Mucosa of descending colon (tissue), 1 donor: Measurements from ENCODE around the genes SPINT1 and CHP1.

DNA sequence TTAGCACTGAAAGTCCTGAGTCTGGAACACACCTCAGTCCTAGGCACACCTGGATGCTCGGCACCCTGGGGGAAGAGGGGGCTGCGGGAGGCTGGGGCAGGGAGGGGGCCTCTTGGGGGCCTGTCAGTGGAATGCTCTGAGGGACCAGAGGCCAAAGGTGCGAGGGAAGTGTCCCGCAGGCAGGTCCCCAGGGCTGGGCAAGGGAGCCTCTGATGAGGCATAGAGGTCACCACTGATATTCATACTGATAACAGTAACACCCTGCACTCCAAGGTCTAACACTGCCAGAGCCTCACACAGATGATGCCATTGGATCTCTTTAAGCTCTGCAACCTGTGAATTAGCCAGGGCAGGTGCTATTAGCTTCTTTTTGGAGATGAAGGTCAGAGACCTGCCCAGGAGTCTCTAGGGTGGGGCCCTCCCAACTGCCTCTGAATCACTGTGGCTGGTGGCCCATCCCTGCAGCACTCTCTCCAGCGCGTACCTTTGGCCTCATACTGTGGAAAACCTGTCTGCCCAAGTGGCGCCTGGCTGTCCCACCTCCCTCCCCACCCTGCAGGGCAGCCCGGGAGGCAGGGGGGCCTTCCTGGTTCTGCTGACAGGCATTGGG lies 2.9 kb upstream of the PHGR1 start:
- PRO-cap = bidirectional peak, plus-strand start at position 434 of the sequence, minus-strand start at position 246 of the sequence

DNA sequence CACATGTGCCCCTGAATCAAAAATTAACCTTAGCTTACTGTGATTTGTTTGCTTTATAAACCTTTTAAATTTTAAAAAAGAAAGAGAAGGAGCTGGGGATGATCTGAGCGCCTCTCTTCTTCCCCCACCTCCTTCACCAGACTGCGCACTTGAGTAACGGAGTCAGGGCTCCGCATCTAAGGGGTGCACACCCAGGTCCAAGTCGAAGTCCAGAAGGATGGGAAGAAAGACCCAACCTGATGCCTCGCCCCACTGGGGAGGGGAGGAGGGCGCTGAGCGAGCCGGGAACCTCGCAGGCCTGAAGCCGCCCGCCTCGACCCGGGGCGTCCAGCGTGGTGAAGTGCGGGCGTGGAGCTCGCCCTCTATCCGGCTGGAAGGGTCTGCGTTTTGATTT lies 437 bp upstream of the DISP2 start:
- PRO-cap = bidirectional peak, plus-strand start at position 253 of the sequence, minus-strand start at position 135 of the sequence

- PRO-cap = no peak
Measured at GRCh38 chr15:40421170-40421723, 15.7 kb downstream of the IVD start.

DNA sequence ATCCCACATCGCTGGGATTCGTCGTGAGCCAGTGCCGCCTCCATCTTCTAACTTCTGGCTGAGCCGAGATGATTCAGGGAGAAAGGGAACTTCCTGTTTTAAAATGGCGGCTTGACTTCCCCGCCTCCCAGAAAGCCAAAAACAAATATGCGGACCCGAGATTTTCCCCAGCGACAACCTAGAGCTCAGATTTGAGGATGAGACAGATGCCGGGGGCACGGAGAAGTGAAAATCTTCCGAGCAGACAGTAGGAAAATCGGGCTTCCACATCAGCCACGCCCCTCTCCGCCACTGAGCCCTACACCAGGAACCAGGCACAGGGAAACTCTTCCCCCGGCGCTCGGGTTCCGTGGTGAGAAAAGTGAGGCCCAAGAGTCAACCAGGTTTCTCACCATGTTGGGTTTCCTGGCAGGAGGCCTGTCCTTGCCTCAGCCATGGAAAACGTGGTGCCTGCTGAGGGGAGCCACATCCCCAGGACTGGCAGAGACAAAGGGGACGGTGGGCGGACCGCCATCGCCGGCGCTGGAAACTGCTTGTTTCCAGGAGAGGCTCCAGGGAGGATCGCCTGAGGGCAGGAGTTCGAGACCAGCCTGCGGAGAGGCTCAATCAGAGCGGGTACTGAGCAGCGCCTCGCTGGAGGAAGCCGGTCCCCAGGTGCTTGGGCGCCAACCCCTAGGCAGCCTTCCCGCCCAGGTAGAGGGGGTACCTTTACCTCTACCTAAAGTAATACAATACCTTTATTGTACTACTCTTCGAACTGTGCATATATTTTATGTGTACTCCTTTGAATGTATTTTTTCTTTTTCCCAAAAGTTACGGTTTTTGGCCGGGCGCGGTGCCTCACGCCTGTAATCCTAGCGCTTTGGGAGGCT lies 18.9 kb downstream of the CHST14 start:
- PRO-cap = no peak

DNA sequence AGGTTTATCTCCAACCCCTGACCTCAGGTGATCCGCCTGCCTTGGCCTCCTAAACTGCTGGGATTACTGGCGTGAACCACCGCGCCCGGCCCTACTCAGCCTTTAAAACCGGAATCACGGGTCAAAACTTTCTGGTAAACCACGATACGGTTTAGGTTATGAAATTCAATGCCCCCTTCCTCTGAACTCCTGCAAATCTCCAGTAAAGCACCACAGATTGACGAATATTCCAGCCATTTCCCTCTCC lies 794 bp upstream of the RAD51 start:
- PRO-cap = no peak

- PRO-cap = no peak
Measured at GRCh38 chr15:40755938-40756114, 772 bp upstream of the RMDN3 start.

GRCh38 chr15:40843742-40844569 lies at the start of gene SPINT1:
TSS of gene SPINT1 (plus strand) at chr15:40844048.
- PRO-cap = bidirectional peak, plus-strand start at chr15:40844048, minus-strand start at chr15:40843871; bidirectional peak, plus-strand start at chr15:40844488, minus-strand start at chr15:40844408

DNA sequence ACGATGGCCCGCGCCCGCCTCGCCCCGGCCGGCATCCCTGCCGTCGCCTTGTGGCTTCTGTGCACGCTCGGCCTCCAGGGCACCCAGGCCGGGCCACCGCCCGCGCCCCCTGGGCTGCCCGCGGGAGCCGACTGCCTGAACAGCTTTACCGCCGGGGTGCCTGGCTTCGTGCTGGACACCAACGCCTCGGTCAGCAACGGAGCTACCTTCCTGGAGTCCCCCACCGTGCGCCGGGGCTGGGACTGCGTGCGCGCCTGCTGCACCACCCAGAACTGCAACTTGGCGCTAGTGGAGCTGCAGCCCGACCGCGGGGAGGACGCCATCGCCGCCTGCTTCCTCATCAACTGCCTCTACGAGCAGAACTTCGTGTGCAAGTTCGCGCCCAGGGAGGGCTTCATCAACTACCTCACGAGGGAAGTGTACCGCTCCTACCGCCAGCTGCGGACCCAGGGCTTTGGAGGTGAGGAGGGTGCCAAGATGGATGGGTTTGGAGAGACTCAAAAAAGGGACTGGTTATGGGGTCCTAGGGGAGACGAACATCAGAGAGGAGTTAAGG lies 800 bp downstream of the SPINT1 start:
- PRO-cap = bidirectional peak, plus-strand start at position 288 of the sequence, minus-strand start at position 50 of the sequence; unidirectional peak, minus-strand start at position 346 of the sequence

DNA sequence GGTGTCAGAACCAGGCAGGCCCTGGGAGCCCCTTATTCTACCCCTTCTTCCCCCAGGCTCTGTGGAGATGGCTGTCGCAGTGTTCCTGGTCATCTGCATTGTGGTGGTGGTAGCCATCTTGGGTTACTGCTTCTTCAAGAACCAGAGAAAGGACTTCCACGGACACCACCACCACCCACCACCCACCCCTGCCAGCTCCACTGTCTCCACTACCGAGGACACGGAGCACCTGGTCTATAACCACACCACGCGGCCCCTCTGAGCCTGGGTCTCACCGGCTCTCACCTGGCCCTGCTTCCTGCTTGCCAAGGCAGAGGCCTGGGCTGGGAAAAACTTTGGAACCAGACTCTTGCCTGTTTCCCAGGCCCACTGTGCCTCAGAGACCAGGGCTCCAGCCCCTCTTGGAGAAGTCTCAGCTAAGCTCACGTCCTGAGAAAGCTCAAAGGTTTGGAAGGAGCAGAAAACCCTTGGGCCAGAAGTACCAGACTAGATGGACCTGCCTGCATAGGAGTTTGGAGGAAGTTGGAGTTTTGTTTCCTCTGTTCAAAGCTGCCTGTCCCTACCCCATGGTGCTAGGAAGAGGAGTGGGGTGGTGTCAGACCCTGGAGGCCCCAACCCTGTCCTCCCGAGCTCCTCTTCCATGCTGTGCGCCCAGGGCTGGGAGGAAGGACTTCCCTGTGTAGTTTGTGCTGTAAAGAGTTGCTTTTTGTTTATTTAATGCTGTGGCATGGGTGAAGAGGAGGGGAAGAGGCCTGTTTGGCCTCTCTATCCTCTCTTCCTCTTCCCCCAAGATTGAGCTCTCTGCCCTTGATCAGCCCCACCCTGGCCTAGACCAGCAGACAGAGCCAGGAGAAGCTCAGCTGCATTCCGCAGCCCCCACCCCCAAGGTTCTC lies 13.1 kb downstream of the SPINT1 start:
- PRO-cap = no peak

GRCh38 chr15:40857607-40858096 lies 13.8 kb downstream of the SPINT1 start:
- PRO-cap = no peak

- PRO-cap = no peak
Measured at GRCh38 chr15:40987563-40988037, 34.3 kb downstream of the CHAC1 start.

DNA sequence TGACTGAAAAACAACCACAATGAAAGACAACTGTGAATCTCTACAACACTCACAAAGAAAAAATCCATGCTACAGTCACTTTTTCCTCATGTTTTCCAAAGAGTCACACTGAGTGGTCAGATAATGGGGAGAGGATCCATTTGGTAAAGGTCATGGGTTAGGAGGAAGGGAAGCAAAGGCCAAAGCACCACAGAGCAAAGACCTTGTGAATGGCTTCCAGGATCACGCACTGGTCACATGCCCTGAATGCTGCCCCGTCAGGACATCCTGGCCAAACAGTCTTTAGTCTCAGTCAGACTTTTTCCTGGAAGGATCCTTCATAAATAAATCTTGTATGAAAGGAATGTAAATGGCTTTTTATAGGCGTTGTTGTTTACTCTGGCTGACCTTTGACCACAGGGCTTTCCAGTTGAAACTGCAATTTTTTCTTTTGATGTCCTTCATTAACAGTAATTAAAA lies 48.2 kb downstream of the CHAC1 start:
- PRO-cap = no peak

GRCh38 chr15:41085219-41085854 lies 30.7 kb downstream of the INO80 start:
- PRO-cap = no peak

- PRO-cap = bidirectional peak, plus-strand start at chr15:41231144, minus-strand start at chr15:41231044
Measured at GRCh38 chr15:41230892-41231803, at the start of gene CHP1. TSS of gene CHP1 (plus strand) at chr15:41231268.

DNA sequence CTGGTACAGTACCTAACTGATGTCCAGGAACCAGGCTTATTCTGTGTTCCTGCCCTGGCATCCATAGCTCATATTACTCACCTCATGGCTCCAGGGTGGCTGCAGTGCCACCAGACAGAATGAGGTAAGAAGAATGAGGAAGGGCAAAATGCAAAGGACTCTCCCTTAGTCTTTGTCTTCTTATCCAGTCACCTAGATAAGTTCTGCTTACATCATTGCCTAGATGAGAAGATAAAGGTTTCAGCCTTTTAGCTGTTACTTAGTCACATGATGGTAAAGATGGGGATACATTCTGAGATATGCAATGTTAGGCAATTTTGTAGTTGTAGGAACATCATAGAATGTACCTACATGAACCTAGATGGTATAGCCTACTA lies 45.8 kb downstream of the CHP1 start:
- PRO-cap = no peak

GRCh38 chr15:41285010-41285778 lies 47.2 kb downstream of the OIP5 start:
- PRO-cap = no peak

DNA sequence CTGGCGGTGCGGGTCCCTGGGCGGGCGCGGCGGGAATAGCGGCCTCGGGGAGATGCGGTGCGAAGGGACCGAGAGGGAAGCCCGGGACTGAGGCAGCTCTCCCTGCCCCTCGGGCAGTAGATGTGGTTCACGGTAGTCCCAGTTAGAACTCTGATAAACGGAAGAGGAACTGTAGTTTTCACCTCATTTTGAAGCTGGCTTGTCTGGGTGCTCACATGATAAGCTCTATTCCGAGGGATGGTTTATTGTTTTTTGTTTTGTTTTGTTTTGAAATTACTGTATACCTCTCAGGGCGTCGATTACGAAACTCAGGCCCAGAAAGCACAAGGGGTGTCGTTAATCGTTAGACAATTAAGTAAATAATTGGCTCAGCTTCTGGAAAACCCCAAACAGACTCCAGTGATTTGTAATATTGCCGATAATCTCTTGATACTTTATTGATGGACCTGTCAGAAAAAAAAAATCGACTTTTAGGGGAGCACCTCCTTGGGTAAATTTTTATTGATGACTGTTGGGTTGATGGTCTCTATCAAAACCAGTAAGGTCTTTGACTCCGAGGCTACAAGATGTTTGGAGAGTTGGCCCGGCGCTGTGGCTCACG lies 478 bp downstream of the NUSAP1 start:
- PRO-cap = bidirectional peak, plus-strand start at position 186 of the sequence, minus-strand start at position 152 of the sequence

- PRO-cap = no peak
Measured at GRCh38 chr15:41396469-41397076, 5.7 kb downstream of the NDUFAF1 start.

GRCh38 chr15:41457624-41458076 lies 36.0 kb upstream of the ITPKA start:
- PRO-cap = no peak

- PRO-cap = unidirectional peak, minus-strand start at chr15:41508238
Measured at GRCh38 chr15:41507850-41508497, 5.7 kb downstream of the LTK start.